Peritoneum (tissue), 1 donor: ENCODE measurements around a stretch of chr18.

- PRO-cap: bidirectional peak, plus-strand start at chr18:62526923, minus-strand start at chr18:62526804
These were observed 3.6 kb downstream of the ZCCHC2 start for GRCh38 chr18:62526008-62527150.

DNA sequence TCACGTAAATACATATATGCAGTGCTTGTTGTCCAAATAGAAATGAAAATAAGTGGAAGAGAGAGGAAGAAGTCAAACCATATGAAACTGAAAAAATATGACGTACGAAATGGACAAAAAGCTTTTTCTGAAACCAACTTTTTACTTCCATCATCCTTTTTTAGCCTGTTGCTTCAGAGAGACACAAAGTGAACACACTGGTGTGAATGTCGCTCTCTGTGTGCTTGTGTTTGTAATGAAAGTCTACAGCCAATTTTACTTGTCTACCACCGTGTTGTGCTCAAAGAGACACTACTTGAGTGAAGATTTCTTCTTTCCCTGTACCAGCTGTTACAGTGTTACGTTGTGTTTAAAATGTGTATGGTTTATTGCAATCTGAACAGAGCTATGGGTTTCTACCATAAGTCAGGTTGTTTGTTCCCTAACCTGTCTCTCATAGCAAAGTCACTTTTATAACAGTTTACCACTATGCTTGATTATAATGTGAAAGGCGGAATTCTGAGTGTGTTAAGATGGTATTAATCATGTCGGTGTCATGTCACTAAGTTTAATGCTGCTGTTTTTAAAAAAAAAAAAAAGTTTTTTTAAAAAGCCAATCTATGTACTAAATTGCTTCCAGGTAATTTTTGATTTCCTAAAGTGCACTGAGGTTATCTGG lies 54.5 kb downstream of the ZCCHC2 start:
- PRO-cap: no peak

- PRO-cap: no peak
These were observed 61.3 kb downstream of the ZCCHC2 start for GRCh38 chr18:62584156-62584488.

- PRO-cap: no peak
These were observed 88.0 kb downstream of the ZCCHC2 start for GRCh38 chr18:62610725-62611381.

GRCh38 chr18:62716518-62716848 lies 1.1 kb downstream of the PHLPP1 start:
- PRO-cap: no peak

- PRO-cap: no peak
These were observed 137.7 kb downstream of the BCL2 start for GRCh38 chr18:63181855-63182318.

DNA sequence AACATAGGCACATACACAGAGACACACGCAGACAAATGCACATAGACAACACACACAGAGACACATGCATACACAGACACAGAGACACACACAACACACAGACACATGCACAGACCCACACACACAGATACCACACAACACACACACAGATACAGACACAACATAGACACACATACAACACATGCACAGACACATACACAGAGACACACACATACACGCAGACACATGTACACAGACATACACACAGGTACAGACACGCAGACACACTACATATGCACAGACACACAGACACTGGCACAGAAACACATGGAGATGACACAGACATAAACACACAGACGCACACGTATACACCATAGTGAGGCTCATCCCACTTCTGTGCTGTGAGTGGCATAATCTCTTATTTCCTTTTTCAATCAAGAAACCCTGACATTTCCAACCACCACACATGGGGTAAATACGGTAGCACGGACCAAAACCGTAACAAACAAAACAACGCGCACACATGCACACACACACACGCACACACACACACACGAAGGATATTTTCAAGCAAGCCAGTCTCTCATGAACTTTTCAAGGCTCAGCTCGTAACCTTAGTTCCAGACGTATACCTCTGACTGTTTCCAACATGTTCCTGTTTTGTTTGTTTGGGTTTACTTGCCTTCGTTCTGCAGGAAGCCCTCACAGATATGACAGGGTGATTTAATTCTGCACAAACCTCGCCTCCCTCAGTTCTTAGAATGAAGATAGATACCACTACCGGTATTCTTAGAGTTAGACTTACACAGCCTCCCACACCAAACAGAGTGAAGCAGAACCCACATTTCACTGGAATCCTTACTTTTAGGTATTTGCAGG lies 119.9 kb downstream of the BCL2 start:
- PRO-cap: no peak

GRCh38 chr18:63225398-63225972 lies 94.1 kb downstream of the BCL2 start:
- PRO-cap: no peak

- PRO-cap: no peak
These were observed 60.5 kb downstream of the BCL2 start for GRCh38 chr18:63258553-63259897.

GRCh38 chr18:63306159-63306848 lies 13.3 kb downstream of the BCL2 start:
- PRO-cap: no peak

DNA sequence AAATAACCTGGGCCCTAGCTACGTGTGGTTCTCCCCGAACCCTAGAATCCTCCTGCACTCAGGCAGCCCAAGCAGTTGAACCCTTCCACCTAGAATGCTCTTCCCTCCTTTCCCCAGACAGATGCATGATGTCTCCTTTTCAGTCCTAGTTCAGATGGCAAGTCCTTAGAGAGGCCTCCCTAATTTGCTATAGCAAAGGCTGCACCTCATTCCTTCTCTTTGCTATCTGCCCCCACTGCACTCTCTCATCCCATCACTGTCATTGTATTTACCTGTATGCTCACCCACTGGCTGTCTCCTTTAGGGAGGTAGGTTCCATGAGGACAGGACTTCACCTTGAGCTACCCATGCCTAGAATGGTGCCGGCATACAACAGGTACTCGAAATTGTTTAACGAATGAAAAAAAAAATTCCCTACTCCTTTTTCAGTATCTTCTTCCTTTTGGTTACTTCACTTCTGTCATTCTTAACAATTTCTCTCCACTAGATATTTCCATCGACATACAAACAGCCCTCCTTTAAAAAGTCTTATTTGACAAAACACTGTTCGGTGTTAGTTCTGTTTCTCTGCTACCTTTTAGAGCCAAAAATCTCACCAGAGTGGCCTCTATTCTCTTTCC lies 5.5 kb downstream of the VPS4B start:
- PRO-cap: no peak

DNA sequence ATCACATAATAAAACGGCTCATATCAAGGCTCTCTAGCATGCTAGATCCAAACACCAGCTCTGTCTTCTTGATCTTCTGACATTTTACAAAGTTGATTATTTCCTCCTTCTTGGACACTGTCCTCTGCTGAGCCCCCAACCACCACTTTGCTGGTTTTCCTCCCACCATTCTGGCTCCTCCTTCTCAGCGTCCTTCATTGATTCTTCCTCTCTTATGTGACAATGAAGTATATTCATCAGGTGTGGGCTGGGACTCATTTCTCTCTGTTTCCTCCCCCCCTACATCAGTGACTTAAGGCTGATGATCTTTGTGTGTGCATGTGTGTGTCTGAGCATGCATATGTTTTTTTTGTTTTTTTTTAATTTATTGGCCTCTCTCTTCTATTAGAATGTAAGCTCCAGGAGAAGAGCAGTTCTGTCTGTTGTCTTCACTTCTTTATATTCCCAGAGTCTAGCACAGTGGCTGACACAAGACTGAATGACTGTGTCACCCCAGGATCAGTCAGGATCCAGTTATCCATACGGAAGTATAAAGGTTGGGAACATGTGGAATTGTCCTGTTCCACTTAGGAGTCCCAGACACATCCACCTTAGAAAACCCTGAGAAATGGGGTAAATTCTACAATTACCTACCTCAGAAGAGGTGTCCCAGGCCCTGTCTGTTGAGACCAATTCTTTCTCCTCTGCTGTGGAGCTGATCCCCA lies 4.8 kb downstream of the VPS4B start:
- PRO-cap: no peak

DNA sequence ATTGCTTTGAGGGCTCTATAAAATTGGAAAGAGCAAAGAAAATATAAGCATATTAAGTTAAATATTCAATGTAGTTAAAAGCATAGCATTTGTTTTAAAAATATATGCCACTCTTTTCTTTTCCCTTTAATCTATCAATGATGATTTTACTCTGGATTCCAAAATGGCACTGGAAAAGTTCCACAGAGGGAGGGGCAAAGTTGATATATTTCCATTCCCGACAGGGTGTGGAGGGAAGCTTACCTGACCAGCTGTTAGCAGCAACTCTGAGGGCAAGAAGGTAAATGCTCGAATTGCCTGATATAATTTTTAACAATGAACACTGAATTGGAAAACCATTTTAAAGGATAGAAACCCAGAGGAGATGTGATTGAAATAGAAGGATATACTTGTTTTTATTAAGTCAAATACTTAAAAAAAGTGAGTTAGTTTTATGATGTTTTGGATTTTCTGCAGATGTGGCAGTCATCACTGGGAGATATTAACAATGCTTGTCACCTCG lies 4.6 kb downstream of the SERPINB12 start:
- PRO-cap: no peak

DNA sequence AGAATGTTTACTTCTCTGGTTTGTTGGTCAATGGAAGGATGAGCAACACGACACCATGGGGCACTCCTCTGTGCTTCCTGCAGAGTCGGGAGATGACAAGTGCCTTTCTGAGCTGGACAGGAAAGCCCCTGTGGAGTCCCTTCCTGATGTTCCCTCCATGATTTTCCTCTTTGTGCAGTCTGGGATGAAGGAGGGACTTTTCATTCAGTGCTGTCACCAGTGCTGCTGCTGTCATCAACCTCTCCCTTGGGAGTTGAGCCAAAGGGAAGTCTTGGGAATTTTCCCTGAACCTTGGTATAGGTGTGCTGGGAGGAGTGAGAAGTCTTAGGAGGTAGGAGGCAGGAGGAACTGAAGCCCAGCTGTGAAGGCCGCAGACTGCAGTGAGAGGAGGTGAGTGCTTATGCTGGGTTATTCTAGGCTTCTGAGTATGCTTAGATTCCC lies 22.5 kb upstream of the SERPINB7 start:
- PRO-cap: no peak

DNA sequence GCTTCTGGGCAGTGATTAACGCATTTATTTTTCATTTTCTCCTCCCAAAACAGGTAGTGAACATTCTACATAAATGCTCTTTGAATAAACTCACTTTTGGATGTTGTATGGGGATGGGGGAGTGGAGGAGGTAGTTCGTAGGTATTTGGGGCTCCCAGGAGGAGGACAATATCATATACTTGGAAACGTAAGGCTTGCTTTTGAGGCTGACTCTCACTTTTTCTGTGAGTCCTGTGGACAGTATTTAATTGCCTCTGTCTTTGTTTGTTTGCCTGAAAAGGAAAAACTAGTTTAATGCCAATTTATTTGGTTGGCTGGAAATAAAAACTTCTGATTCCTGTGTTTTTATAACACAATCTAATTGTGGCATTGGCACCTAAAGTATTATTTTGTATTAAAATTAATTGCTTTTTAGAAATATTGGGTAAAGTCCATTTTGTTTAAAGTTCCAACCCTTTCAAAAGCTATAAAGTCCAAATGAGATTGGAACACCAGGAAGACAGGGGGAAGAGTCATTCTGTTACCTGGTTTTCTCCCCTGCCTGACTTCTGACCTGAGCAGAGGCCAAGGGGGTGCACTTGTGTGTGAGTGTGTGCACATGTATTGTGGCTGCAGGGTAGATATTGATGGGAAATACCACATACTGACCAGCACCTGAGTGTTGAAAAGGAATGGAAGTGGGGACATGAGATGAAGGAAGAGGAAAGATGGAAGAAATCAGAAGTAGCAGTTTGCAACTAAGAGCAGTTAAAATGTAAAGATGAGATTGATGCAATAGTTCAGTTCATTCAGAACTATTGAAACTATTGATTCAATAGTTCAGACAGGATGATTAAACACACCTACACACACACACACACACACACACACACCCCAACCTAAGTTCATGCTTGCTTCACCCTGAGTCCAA lies 4.6 kb downstream of the SERPINB8 start:
- PRO-cap: no peak

GRCh38 chr18:64747783-64748022 lies 777.8 kb downstream of the SERPINB8 start:
- PRO-cap: no peak

DNA sequence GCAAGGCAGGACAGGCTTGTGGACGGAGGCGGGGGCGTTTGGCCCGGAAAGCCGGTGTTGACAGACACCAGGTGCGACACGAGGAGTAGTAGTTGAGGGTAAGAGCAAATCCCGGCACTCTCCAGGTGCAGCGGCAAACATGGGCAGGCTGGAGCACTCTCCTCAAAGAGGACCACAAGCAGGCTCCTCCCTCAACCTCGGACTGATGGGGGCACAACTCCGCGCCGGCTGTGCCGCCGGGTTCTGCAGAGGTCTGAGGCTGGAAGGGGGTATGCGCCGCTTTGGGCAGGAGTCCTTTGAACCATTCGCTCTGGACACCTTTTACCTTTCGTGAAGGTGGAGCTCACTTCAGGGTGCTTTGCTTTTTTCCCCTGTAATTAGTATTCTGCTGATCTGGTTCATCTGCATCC lies 517 bp downstream of the CDH7 start:
- PRO-cap: no peak

- PRO-cap: no peak
These were observed 686 bp downstream of the DSEL start for GRCh38 chr18:67515608-67516459.

DNA sequence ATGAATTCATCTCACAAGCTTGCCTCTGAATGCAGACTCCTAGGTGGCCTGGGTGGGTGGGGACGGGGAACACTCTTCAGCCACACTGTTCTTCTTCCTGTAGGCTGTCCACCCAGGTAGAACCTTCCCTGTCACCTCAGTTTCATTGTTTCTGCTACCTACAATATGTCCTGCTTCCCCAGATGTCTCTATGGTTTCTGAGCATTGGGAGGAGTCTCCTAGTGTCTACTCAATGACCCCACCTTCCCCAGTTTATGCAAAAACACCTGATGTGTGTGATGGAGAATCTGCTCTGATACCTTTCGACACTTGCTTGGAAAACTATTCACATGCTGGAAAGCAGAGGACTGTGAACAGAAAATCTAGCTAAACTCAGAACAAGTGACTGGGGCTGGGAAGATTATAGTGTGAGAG lies 7.4 kb upstream of the CD226 start:
- PRO-cap: no peak

GRCh38 chr18:69956479-69957350 lies 9.0 kb upstream of the CD226 start:
- PRO-cap: no peak